ENCODE measurements around a stretch of chr6.

GRCh38 chr6:53483765-53484491 lies 61.0 kb downstream of the GCLC start:
- PRO-cap, result no peak

- PRO-cap, result no peak
These were observed 31.4 kb downstream of the GCLC start for GRCh38 chr6:53513410-53514022.

GRCh38 chr6:53635367-53635896 lies 30.1 kb downstream of the KLHL31 start:
- PRO-cap, result no peak

DNA sequence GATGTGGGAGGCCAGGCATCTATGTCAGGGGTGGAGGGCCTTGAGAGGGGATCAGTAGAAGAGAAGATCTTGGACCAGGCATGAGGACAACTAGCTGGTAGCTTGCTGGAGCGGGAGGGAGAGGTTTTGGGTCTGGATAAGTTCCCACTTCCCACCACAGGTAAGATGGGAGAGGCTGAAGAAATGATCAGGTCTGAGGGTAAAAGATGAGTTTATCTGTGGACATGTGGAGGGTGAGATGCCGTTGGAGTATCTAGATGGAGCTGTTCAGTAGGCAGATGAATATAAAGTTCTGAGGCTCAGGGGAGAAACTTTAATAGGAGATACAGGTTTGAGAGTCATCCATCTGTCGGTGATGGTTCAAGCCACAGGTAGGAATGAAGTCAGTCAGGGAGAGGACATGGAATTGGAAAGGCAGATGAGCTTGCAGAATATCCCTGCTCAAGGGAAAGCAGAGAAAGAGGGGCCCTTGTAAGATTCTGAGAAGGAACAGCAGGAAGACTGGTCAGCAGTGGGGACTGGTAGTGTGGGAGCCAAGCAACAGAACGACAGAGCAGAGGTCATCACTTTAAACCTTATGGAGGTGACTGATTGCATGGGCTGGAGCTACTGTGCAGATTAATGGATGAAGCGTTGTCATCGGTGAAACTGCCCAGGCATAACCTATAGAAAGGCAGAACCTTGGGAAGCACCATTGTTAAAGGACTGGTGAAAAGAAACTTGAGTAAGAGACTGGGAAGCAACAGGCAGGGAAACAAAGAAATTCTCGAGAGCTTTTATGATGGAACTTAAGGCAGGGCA lies 62.2 kb downstream of the LRRC1 start:
- PRO-cap, result no peak

DNA sequence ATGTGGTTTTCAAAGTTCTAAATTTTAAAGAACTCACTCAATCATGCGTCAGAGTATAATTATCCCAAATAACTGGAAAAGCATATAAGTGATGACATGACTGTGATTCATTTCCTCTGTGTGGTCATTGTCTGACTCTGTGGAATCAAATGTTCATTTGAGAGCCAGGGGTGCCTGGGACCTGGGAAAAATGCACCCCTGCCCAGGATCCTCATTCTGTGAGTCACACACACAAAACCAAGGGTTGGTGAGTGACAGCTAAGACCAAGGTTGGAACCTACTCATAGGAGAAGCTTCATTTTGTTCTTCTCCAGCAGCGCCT lies 127.0 kb upstream of the MLIP start:
- PRO-cap, result no peak

DNA sequence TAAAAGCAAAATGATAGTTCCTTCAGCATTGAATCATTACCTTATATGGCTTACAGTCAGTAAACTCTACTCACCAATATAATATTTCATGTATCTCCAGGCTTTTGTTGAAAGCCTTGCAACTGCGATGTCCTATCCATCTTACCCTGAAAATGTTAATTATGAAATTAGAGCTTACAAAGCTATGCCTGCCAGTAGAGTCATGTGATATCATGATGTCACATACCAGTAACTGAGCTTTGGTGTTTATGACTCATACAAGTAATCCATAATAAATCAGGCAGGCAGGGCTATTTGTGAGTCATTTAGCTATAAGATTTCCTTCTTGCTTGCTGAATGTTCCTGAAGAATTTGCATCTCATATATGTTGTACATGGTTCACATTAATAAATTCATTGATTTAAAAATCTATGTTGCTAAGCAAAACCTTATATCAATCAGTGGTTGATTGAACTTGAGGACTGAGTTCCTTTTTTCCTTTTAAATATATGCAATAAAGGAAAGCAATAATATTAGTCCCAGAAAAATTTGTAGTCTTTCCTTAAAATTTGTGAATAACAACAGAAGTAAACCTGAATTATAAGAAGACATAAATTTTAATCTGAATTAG lies 44.8 kb upstream of the FAM83B start:
- PRO-cap, result no peak

DNA sequence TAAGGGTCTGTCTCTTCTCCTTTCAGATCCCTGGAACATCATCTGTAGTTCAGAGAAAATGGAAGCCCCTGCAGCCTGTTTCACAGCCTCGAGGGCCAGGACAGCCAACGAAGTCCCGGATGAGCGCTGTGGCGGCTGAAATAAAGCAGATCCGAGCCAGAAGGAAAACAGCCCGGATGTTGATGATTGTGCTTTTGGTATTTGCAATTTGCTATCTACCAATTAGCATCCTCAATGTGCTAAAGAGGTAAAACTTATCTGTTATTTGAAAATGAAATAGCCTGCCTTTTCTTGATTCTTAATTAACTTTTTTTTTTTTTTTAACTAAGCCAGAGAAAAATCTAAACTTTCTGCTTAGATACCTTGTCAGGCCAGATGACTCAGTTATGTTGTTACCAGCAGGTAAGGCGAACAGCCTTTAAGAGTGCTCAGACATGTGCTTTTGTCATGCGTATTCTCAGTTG lies 49.9 kb upstream of the GFRAL start:
- PRO-cap, result no peak

DNA sequence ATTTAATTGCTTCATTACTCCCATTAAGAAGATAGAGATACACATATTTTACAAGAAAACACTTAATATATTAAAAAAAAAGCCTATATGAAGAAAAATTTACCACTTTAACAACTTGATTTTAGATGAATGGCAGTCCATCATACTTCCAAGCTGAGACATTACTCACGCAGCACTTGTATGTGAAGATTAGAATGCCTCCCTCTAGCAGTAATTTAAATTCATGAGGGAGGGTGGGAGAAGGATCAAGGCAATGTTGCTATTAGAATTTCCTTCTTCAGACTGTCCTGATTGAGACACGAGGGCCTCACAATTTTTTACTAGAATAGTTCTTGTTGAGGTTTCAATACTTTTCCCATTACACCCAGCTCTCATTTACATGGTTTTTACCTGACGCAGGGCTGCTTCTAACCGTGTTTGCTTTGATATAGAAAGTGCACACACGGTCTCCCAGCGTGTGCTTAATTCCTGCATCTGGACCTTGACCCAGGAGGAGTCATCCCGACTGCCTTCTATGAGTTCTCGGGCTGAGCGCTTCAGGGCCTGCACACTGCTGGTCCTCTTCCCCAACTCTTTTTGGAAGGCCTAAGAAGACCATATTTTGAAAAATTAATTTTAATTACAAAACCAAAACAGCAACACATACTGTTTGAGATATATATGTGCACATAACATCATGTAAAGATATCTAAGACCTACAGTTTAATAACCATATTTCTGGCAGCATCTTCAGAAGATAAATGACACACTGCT lies 235.1 kb upstream of the COL21A1 start:
- PRO-cap, result no peak

DNA sequence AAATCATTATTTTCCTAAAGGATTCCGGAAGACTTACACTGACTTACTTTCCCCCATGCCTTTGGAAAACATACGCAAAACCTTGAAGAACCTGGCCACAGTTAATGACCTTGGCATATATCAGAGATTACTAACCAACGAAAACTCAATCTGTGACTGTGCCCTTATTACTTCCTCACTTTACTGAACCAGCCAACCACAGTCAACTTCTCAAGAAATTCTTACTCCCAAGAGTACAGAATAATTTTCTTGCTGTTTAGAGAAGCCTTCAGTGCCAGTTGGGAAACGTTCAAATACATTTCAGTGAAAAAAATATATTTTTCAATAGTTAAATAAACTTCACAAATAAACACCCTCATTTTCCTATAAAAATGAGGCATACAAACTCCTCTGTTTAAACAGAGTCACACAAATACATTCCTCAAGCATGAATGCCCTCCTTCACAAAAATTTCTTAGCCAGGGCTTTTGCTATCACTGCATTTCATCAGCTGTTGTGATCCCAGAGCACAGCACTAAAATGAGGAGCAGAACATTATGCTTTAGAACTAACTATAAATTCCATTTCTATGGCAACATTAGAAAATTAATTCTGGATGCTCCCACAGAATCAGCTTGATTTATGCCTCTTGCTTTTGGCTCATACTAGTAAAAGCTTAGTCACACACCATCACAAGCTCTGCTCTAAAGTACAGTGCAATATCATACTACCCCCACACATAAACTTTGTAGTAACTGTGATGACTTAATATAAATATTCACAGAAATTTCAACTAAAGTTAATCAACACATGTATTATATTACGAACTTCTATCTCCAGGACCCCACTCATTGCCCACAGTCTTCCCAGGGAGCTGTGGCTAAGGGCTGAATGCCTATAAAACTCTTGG lies 277.8 kb upstream of the COL21A1 start:
- PRO-cap, result no peak

GRCh38 chr6:56525946-56526777 lies 278.8 kb upstream of the COL21A1 start:
- PRO-cap, result no peak

DNA sequence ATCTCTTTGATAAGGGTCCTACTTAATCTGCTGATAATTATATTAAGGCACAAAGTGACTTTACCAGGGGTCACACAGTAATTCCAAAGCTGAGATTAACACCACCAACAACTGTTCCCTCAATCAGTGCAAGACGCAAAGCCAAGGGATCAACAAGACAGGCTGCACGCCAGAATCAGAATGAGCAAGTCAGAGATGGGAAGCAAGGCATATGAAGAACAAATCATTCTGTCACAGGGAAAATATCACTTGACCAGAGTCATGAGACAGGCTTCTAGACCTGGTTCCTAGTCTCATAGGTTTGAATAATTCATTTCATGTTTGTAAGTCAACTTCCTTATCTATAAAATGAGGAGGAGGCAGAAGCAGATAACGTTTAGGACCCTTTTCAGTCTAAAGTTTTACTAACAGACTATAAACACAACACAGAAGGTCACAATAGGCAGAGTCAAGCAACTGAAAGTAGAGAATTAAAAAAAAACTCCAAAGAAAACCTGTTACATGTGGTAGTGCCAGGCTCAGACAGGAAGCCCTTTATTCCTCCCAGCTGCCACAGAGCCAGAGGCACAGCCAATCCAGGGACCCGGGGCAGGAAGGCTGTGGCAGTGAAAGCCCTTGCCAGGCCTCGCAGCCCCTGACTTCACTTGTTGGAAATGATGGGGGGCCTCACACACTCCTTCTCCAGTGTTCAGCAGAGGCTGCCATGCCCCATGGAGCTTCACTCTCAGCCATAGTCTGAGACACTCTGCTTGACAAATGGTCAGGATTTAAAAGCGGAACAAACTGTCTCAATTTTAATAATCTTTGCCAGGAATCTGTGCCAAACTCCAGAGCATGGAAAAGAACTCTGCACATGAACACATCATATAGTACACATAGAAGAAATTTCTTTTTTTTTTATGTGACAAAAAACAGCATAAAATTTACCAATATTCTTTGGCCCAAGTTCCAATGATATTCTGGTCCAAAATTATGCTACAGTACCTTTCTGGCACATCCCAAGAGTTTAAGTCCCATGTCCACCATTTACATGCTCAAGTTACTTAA lies 282.7 kb downstream of the DST start:
- PRO-cap, result unidirectional peak, minus-strand start at position 182 of the sequence

DNA sequence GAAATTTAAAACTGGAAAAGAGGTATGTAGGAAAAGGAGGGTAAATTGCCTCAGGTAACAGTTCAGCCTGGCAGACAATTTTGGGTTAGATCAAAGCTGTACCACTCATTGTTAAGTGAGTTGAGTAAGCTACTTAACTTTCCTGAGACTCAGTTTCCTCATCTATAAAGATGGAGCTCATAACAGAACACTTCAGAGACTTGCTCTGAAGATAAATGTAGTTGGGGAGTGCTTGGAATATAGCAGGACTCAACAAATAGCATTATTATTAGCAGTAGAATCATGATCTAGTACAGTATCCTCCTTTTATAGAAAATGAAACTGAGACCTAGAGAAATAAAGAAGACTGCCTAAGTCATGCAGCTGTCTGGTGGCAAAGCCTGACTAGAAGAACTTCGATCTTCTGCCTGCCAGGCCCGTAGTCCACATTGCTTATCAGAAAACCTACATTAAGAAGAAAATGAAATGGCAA lies 265.6 kb downstream of the DST start:
- PRO-cap, result no peak

GRCh38 chr6:56692194-56693136 lies 262.2 kb downstream of the DST start:
- PRO-cap, result bidirectional peak, plus-strand start at chr6:56692760, minus-strand start at chr6:56692612

GRCh38 chr6:56954036-56954446 lies 589 bp downstream of the DST start:
- PRO-cap, result no peak

GRCh38 chr6:57172445-57172981 lies 387 bp downstream of the BAG2 start:
- PRO-cap, result bidirectional peak, plus-strand start at chr6:57172798, minus-strand start at chr6:57172582

- PRO-cap, result no peak
These were observed 30.9 kb upstream of the RAB23 start for GRCh38 chr6:57252873-57253470.

DNA sequence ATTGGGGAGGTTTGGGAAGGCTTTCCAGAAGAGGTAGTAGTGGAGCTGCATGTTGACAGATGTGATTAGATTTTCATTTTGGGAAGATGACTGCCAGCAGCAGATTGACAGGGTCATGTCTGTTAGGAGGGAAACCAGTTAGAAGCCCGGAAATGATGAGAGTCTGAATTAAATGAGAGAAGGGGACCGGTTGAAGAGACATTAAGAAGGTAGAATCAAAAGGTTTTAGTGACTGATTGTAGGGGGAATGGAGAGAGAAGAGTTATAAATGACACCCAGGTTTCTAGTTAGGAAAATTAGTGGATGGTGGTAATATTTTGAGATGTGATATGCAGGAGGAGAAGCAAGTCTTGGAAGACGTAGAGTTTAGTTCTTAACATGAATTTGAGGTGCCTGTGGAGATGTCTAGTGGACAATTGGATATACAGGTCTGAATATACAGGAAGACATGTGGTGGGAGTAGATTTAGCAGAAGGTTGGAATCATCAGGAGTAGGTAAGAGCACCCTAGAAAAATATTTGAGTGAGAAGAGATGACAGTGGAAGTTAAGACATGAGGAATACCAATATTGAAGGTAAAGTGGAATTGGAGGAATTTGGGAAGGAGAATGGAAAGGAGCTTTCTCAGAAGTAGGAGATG lies 3.6 kb downstream of the PRIM2 start:
- PRO-cap, result no peak

- PRO-cap, result no peak
These were observed 475.3 kb downstream of the PRIM2 start for GRCh38 chr6:57792741-57793214.

DNA sequence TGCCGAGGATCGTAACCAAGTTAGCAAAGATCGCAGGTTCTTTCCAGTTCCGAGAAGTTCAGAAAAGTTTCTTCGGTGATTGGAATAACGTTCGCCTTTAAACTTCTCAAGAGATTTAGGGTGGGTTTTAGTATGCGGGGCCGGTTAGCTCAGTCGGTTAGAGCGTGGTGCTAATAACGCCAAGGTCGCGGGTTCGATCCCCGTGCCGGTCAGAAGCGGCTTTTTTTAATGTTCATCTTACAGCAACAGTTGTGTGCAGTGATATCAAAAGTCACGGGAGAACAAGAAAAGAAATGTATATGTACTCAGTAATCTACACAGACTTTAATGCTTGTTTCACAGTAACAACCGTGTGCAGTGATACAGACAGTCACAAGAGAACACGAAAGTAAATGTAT lies 482.6 kb downstream of the PRIM2 start:
- PRO-cap, result unidirectional peak, plus-strand start at position 133 of the sequence

- PRO-cap, result no peak
These were observed 1663.9 kb downstream of the KHDRBS2 start for GRCh38 chr6:60622108-60622532.